Neural cell (in vitro differentiated cells): ENCODE measurements around the genes GGACT and ERCC5.

DNA sequence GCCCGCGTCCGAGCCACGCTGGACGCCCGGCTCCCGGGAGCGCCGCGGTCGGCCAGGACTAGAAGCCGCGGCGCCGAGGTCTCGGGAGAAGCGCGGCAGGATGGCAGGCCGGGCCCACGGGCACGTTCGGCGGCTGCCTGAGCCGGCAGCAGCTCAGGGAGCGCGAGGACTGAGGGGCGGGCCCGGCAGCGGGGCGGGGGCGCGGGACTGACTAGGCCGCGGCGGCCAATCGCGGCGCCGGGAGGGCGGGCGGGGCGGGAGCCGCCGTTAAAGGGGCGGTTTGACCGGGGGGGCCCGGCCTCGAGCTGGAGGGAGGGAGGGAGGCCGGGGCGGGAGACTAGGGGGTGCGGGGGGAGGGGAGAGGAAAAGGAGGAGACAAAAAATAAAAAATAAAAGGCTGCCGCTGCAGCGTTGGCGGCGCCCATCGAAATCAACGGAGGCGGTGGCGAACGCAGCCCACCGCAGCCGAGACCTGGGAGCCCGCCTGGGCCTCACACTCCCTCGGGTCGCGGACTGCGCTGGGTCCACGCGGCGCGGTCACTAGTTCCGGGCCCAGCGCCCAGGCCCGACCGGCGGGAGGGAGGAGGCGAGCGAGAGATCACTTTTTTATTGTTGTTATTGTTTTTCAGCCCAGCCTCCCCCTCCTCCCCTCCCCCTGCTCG lies 1.0 kb upstream of the ZIC2 start:
- RAMPAGE, long total RNA = no peak

- RAMPAGE, long total RNA = no peak
These were observed 2.3 kb downstream of the ZIC2 start for GRCh38 chr13:99983701-99984409.

- RAMPAGE, long total RNA = no peak
These were observed 2.5 kb downstream of the PCCA start for GRCh38 chr13:100091384-100091743.

DNA sequence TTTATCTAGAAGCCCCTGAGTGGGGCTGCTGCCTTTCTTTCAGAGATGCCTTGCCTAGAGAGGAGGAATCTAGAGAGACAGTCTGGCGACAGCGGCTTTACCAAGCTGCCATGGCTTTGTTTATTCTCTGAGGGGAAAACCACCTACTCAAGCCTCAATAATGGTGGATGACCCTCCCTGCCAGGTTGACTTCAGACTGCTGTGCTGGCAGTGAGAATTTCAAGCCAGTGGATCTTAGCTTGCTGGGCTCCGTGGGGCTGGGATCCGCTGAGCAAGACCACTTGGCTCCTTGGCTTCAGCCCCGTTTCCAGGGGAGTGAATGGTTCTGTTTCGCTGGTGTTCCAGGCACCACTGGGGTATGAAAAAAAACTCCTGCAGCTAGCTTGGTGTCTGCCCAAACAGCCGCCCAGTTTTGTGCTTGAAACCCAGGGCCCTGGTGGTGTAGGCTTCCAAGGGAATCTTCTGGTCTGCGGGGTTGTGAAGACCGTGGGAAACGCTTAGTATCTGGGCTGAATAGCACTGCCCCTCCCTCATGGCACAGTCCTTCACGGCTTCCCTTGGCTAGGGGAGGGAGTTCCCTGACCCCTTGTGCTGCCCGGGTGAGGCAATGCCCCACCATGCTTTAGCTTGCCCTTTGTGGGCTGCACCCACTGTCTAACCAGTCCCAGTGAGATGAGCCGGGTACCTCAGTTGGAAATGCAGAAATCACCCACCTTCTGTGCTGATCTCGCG lies 211.9 kb downstream of the GGACT start:
- RAMPAGE, long total RNA = no peak

- RAMPAGE, long total RNA = no peak
These were observed 125.8 kb downstream of the GGACT start for GRCh38 chr13:100462506-100463560.

GRCh38 chr13:100506174-100506607 lies 82.4 kb downstream of the GGACT start:
- RAMPAGE, long total RNA = no peak

DNA sequence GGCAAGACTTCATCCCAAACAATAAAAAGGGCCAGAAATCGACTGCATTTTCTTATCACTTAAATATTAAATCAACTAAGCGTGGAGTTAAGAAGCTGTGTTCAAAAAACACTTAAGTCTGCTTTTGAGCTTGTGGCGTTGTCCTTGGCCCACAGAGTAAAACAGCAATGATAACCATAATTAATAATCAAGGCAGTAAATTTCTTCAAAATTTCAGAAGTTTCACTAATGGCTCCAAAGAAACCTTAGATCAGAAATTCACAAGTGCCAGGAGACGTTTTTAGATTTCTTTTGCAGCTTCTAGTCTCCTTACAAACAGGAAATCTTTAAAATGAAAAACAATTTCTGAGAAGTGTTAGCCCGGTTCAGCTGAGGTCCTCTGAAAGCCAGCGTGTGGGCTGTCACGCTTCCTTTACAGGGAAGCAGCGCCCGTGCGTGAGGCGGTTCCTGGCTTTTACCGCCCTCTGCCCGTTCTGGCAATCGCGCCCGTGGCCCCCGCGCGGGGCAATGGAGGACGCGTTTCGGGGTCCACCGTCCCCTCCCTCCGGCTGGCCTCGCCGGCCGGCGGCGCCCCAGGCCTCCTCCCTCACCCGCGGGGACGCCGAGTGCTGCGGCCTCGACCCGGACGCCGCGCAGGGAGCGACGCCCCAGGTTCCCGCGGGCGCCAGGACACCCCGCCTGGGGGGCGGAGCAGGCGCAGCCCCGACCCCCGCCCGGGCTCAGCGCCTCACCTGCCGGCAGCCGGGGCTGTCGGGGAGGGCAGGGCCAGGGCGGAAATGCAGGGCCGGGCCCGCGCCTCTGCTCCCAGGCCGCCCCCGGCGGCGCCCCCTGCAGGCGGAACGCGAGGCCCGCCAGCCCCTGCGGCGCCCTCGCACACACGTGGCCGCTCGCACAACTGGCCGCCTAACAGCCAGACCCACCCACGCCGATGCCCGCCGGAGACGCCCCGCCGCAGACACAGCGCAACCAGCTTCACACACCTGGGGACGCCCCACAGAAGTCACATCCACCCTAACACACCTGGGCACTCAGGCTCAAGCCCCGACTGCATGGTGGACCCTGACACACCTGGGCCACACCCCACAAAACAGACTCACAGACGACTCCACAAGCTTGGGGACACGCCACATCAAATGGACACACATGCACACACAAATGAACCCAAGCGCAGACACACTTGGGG lies at the start of gene GGACT:
Gene GGACT (minus strand): TSS at position 780 of the 1,183 bp plus-strand sequence.
- RAMPAGE, long total RNA = no peak

- RAMPAGE, long total RNA = no peak
These were observed 766 bp downstream of the TMTC4 start for GRCh38 chr13:100673754-100674304.

DNA sequence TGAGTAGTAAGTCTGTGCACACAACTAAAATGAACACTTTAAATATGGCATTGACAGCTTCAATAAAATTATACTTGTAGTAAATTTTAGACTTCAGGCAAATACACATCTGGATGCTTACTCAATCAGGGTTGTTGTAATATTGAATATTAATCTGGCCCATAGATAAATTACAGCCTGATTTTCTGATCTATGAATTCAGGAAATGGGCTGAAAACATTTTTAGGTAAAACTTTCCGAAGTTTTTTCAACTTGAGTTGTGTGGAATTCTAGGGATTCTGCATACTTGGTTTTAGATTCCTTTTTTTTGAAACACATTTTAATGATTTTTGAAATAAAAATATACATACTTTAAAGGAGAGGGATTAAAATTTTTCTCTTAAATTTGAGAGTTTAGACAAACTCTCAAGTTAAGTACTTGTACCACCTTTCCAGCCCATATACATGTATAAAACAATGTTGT lies 145.2 kb downstream of the FGF14 start:
- RAMPAGE, long total RNA = no peak

- RAMPAGE, long total RNA = no peak
These were observed 196.9 kb upstream of the TPP2 start for GRCh38 chr13:102399620-102400515.

DNA sequence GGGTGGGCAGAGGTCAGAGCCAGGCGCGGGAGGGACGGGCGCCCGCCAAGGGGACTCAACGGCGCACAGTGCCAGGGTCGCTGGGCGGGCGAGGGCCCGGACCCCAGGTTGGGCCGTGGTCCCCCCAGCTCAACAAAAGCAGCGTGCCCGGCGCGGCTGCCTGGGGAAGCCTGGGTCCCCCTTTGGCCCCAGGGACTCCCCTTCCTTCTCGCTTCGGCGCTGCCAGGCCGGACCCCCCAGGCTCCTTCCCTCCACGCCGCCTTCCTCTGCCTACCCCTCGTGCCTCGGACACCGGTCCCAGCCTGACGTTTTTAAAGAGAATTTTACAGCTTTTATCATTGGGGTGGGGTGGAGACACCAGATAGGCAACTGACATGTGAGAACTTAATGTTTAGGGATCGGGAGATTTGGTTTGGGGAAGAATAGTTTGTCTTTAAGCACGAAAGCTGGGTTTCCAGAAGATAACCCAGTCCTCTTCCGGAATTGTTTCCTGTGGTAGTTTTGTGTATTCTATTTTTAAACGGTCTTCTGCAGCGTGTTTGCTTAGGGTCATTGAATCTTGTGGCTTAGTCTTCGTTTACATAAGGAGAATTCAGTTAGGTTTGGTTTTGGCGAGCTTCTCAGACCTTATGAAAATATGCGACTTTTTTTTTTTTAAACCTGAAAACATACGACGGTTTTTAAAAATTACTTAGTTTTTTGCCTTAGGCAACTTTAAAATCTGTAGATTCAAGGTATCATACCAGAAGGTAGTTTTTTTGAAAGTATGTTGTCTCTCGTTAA lies 740 bp downstream of the TPP2 start:
- RAMPAGE, long total RNA = no peak

DNA sequence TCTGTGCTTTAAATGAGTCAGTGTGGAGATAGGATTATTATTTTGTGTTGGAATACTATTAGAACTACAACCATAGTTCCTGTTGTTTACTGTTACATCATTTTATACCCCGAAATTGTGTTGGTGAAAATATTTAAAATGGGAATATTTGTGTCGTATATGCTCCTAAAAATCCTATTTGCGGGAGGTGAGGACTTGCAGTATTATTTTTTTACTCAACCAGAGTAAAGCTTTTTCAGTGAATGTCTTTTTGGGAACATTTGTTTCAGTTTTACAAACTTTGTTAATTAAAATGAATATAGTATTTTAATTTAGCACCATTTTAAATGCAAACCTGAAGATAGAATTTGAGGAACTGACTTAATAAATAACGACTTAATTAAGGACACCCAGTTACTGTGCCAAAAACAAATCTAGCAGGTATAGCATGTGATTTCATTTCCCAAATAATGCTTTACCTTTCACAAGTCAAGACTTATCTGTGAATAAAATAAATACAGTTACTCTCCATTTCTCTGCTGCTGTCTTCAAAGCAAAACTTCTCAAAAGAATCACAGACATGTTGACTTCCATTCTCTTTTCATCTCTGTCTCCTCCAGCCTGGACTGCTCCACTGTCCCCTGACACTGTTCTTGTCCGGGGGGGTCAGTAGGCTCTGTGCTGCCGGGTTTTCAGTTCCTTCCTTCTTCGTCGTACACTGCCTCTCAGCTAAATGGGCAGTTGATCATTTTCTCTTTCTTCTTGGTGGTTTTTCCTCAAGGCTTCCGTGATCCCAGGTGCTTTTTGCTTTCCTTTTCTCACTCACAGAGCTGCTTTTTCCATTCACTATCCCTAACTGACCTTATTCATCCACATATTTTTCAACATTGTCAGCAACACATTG lies 39.5 kb downstream of the METTL21C start:
- RAMPAGE, long total RNA = no peak

- RAMPAGE, long total RNA = start-site peak on the plus strand at chr13:102845835-102845936, 217 and 209 reads in 2 replicates; start-site peak on the plus strand at chr13:102846030-102846209, 138 and 196 reads in 2 replicates
These were observed at the start of gene ERCC5 for GRCh38 chr13:102845536-102846646. TSS of gene ERCC5 (plus strand) at chr13:102846032.

GRCh38 chr13:102850004-102850580 lies 4.3 kb downstream of the ERCC5 start:
- RAMPAGE, long total RNA = no peak

DNA sequence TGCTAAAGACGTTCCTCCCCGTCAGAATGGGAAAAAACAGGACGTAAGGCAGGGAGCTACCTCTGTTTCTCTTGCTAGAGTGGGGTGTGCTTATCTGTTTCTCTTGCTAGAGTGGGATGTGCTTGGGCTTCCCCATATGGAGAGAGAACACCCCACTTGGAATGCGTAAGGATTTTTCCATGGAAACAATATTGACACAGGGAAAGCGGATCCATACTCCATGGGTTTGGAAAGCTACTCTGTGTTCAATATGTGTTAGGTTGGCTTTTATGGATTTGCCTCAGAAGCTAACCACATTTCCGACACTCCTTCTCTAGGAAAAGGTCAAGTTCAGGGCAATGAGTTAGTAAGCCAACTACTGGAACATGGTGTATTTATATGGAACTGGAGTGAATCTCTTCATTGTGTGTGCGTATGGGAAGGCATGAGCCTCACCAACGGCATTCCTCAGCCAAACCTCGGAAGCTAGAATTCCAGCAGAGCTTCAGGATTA lies 948.9 kb upstream of the SLC10A2 start:
- RAMPAGE, long total RNA = no peak

- RAMPAGE, long total RNA = no peak
These were observed 431.5 kb downstream of the EFNB2 start for GRCh38 chr13:106103687-106104647.

DNA sequence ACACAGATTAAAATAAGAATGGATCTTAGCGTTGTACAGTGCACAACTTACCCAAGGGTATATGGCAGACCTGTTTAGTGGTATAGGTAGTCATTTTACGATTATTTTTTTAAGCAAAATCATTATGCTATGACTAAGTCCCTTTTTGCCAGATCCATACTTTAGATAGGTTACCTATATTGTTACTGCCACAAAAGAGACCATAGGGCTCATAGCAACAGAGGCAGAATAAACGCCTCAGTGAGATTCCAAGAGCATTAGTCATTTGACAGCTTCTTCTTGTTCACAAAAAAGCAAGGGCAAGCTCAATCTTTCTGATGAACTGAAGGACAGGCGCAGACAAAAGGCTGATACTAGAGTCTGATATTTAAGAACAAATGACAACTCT lies 187.5 kb downstream of the EFNB2 start:
- RAMPAGE, long total RNA = no peak

DNA sequence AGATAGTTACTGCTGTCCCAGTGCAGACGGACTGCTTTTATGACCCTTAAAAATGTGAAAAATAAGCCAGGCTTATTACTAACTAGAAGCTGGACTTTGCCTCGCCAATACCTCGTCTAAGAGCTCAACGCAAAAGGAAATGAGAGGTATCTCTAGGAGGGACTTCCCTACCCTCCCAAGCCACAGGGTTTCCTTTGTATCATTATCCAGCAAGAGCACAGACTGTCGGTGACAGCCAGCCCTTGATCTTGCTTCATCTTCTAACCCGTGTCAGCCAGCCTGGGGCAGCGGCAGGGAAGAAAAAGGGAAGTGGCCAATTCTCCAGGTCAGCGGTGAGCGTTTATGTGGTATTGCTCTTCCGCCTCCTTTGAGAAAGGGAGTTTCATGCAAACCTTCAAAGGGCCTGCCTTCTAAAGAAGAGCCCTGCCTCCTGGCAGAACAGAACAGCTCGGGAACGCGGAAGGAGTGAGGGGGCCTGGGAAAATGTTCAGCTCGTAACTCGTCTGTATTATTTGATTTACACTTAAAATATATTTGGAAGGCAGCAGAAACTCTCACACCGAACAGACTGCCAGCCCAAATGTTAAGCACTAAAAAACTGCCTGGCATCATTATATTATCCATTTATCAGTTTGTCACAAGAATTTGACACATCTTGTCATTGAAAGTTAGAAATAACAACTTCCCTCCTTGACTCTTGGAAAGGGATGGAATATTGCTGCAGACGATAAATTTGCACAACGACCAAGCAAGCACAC lies 41.8 kb downstream of the EFNB2 start:
- RAMPAGE, long total RNA = no peak

DNA sequence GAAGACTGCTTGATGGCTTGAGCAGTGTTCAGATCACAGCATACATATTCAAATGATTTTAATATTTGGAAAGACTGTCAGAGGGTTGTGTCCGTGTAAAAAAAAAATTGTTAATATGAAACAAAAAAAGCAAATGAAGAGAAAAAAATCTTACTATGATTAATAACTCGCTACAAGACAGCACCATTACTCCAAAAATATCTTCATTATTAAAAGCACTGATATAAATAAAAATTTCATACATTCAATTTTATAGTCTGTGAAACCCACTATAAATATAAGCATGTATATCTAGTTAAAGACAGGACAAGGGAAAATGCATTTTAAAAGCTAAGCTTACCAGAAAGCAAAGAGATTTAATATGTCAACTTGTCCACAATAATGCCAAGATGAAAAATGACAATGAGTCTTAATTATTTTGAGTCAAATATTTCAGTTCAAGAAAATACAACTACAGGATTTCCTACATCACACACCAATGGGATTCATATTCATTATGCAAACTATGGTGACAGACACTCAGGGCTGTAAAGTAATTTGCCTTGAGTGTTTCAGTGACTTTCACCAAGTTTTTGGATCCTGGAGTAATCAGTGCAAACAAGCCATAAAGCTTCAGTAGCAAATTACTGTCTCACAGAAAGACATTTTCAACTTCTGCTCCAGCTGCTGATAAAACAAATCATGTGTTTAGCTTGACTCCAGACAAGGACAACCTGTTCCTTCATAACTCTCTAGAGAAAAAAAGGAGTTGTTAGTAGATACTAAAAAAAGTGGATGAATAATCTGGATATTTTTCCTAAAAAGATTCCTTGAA lies 9.7 kb downstream of the ARGLU1 start:
- RAMPAGE, long total RNA = no peak

GRCh38 chr13:106565489-106565834 lies 2.5 kb downstream of the ARGLU1 start:
- RAMPAGE, long total RNA = no peak